Measurements from ENCODE around the genes STX3, CBLIF, MS4A6A, MS4A4E, MS4A8 and TMEM109.

GRCh38 chr11:59754694-59755696 is at the start of gene STX3:
Gene STX3 (plus strand): TSS chr11:59755376.
- PRO-cap, 2 experiments, result peak in 2 of 2 experiments; most common plus-strand start chr11:59755118 (in 2); most common minus-strand start chr11:59754933 (in 1)

DNA sequence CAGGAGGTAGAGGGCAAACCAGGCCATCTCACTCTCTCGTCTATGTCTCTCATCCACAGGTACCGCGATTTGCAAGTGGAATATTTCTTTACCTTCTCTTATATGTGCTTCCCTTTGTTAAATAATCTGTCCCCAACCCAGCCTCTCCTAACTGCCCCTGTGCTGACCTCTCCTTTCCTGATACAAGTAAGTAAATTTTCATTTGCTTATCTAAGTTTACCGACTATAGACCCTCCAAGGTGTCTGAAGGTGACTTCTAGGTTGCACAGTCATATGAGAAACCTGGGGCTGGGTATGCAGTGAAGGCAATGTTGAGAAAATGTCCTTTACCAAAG is at the start of gene CBLIF:
TSS of gene CBLIF (minus strand) at position 73 of the 335 bp plus-strand sequence.
- PRO-cap, 2 experiments, result no peak in any of the 2 experiments

DNA sequence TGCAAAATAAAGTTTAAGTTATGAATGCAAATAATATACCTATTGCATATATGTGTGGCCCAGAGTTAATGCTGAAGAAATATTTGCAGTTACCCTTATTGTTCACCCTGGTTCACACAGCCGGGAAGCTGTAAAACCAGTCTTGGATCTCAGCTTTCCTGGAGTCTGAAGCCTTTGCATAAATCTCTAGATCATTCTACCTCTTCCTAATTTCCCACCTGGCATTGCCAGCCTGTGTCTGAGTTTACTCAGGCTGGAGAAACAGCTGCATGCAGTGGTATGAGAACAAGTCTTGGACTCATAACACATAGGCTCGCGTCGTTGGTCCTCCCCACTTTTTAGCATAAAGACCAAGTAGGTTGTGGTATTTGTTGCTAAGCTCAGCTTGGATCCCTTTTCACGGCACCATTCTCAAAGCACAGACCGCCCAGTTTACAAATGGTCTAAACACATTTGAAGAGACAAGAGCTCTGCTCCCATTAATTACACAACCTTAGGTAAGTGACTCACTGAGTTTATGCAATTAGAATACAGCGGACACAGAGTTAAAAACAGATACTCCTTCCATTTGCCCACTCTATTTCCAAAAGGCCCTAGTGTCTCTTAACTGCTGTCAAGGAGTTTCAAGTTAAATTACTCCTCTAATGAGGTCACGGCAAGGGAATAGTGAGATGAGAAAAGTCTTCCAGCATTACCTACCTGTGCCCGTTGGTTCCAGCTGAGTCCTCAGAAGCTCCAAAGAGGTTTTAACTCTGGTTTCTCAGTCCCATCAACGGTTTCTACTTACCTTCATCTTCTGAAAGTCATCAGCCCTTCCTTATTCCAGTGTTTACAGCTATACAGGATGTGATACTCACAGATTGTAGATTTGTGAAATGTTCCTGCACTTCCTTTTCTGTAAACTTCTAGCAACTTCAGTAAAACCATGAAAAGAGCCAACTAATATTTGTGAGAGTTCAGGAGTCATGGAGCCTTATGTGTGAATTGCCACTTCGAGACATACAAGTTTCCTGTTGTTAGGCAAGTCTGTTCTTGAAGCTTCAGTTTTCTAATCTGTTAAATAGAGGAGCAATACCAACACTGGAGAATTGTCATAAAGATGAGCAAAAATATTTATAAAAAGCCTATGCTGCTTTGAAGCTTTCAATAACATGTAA is at the start of gene MS4A6A:
TSS of gene MS4A6A (minus strand) at position 805 of the 1,157 bp plus-strand sequence.
- PRO-cap, 2 experiments, result peak in 2 of 2 experiments; most common plus-strand start position 942 of the sequence (in 1); most common minus-strand start position 781 of the sequence (in 2)

DNA sequence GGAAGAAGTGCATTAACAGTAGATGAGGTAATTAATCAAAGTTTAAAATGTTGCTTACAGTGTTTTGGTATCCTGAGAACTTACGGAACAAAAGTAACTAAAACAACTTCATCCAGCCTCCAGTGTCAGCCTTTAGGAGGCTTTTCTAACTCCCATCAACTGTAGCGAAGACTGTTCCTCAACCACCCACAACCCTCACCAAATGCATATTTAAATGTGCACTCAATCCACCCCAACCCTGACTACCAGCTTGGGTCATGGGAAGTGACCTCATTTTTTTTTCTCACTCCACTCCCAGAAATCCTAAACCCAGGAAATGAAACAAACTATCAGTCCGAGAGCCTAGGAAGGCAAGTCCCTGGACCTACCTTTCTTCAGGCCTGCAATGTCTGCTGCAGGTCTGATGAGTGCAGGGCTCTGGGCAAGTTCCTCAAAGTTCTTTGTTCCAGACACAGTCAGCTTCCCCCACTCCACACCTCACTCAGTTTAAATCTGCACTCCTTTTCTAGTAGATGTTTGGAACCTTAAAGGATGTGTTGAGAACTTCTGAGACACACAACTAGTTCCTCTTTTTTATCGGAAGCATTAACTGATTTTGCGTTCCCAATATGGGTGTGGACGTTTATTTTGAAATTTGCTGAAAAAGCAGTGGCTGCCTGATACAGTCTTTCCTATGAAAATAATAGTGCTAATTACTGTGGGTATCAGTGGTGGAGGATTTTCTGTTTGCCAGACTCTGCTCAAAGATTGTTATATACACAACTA is at the start of gene MS4A4E:
TSS of gene MS4A4E (minus strand) at position 548 of the 765 bp plus-strand sequence.
- PRO-cap, 2 experiments, result peak in 2 of 2 experiments; most common plus-strand start position 332 of the sequence (in 1); most common minus-strand start position 200 of the sequence (in 2)

DNA sequence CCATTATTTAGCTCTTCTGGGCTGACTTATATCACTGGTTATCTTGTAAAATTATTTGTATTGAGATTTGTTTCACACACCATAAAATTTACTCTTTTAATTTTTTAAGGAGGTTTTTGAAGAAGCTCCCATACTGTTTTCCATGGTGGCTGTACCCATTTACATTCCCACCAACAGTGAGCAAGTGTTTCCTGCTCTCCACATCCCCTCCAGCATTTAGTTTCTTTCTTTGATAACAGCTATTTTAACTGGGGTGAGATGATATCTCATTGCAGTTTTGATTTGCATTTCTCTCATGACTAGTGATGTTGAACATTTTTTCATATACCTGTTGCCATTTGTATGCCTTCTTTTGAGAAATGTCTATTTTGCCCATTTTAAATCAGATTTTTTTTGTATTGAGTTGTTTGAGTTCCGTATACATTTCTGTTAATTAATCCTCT is 13.5 kb upstream of the MS4A12 start:
- PRO-cap, 2 experiments, result no peak in any of the 2 experiments

- PRO-cap, 2 experiments, result no peak in any of the 2 experiments
These were observed 10.3 kb upstream of the MS4A12 start for GRCh38 chr11:60482282-60482732.

DNA sequence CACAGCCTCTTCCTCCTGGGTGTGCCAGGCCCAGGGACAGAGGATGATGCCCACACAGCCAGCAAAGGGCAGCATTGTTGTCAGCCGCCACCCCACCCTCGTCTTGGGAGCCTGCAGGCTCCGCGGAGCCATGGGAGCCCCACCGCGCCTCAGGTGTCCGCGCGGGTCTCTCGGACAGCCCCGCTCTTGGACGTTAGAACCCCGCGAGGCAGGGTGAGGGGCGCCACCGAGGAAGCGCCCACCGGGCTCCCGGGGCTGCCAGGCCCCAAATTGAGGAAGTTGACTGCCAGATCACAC is 83.9 kb upstream of the MS4A8 start:
- PRO-cap, 2 experiments, result no peak in any of the 2 experiments

DNA sequence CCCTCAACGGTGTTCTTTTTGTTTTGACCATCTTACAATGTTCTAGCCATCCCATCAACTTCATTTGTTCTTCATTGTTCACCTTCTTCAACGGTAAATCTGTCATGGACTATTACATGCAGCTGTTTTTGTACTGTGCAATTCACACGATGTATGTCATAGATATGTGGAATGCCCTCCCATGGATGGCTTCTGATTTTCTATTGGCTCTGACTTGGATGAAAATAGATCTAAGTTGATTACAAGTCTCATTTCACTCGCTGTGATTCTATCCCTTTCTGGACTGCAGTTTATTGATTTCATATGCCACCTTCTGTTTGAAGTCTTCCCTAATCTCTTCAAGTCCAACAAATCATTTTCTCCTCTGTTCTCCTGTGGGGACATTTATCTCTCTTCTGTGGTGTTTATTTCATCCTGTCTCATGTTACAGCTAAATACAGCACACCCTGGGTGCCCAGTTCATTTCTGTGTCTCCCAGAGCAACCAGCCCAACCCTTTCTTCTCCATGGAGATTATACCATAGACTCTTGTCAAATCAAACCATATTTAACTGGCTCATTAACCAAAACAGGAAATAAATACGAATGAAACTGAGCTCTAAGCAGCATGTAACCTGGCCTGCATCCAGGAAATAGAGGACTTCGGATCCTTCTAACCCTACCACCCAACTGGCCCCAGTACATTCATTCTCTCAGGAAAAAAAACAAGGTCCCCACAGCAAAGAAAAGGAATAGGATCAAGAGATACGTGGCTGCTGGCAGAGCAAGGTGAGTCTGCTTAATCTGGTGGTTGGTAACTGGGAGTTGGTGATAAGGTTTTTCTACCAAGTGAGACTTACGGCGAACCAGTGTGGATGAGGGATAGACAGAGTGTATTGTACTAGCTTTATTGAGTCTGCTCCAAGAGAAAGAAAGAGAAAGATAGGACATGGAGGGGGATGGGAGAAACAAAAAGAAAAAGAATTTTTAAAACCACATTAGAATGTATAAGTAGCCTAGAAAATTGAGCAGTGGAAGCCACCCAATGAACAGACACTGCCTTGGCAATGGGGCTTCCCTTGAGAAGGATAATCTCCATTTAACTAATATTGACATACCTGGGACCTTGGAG is at the start of gene MS4A8:
TSS of gene MS4A8 (plus strand) at position 604 of the 1,110 bp plus-strand sequence.
- PRO-cap, 2 experiments, result no peak in any of the 2 experiments

GRCh38 chr11:60763201-60763455 is 6.5 kb downstream of the MS4A15 start:
- PRO-cap, 2 experiments, result no peak in any of the 2 experiments

GRCh38 chr11:60873058-60873578 is 5.8 kb downstream of the ZP1 start:
- PRO-cap, 2 experiments, result no peak in any of the 2 experiments

DNA sequence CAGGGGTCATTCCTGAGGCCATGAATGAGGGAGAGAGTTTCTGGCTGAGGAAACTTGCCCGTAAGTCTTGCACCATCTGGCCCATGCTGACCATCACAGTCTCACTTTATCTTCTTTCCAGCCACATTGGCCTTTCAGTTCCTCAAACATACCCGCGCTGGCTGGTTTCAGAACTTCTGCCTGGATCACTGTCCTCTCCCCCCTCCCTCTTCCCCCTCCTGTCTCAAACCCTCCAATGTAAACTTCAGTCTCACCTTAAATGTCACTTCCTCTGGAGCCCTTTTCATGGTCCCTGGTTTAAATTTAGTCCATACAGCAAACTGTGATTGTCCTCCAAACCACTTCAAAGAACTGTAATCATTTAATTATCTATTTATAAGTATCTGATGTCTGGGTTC is 3.7 kb upstream of the TMEM109 start:
- PRO-cap, 2 experiments, result peak in 1 of 2 experiments; most common minus-strand start position 78 of the sequence (in 1)

DNA sequence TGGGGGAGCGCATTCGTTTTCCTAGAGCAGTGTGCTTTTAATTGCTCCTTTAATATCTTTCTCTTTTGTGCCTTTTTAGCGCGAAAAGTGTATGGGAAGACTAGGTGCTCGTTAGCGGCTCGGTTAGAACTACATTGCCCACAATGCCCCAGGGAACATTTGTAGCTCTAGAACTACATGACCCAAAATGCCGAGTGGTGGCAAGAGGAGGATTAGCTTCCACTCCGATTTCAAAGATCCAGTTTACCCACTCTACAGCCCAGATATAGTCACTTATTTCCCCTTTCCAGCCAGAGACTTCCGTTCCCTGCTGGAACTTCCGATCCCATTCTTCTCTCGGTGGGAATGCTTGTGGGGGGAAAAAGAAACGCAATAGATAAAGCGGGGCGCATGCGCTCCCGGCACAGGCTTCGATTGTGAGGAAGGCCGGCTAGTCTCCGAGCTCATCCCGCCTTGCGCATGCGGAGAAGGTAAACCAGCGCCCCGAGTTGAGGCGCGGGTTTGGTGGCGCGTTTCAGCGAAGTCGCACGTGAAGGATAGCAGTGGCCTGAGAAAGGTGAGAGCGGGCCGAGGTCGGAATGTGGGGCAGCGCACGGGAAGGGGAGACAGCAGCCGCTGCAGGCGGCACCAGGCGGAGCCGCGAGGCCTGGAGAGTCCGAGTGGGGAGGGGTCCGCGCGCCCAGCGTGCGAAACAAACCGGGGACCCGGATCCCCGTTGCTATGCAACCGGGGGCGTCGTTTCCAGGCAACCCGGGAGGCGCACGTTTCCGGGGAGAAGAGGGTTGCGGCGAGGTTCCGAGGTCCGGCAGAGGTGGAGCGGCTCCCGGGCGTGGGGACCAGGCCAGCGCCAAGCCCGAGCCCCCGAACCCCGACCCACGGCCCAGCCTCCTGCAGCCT is at the start of gene TMEM109:
TSS of gene TMEM109 (plus strand) at position 446 of the 897 bp plus-strand sequence.
- PRO-cap, 2 experiments, result peak in 2 of 2 experiments; most common plus-strand start position 185 of the sequence (in 1); most common minus-strand start position 131 of the sequence (in 1)

DNA sequence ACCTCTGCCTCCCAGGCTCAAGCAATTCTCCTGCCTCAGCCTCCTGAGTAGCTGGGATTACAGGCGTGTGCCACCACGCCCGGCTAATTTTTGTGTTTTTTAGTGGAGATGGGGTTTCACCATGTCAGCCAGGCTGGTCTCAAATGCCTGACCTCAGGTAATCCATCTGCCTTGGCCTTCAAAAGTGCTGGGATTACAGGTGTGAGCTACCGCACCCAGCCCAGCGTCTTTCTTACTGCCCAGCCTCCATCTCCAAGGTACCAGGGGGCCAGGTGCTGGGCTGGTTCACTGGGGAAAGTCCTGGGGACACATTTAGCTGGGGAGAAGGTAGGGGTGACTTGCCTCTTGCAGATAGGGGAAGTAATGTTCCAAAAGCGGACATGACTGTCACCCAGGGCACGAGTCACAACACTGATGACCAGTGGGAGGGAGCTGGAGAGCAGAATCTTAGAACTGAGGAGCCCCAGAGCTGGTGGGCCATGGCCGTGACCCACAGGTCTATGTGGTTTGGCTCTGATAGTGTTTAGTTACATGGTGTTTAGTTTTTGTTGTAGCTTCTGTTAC is 2.4 kb upstream of the SLC15A3 start:
- PRO-cap, 2 experiments, result no peak in any of the 2 experiments

DNA sequence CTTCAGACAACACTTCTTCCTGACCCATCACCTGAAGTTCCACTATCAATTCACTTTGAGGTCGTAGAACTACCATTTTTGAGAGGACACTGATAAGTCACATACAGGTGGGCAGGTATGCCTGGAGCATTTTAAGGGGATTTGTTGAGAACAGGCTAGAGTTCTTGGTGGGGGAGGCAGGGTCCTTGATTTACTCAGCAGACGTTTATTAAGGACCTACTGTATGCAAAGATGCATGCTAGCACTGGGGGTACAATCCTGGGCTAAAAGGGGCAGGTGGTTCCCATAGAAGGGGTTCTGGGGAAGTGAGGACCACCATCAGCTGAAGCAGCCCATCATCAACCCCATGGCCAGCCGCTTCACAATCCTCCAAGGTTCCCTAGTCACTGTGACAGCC is 35.3 kb downstream of the CD6 start:
- PRO-cap, 2 experiments, result no peak in any of the 2 experiments

- PRO-cap, 2 experiments, result no peak in any of the 2 experiments
These were observed 52.1 kb downstream of the CD6 start for GRCh38 chr11:61023560-61024018.

DNA sequence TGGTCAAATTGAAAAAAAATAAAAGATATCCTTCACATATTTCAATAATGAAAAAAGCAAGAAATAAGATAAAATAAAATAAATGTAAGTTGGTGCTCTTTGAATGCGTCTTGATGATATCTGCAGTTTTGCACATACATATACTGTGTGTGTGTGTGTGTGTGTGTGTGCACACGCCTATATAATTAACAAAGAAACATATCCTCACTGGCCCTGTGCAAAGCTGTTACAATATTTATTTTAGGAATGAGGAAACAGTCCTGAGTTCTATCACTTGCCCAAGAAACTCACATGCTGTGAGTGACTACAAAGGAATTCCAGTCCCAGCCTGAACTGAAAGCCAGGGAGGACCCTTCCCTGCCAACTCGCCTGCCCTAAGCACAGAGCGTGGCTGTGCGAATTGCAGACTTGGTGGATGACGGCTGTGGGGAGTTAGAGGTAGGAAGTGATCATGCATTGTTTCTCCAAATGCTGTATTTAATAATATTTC is 26.5 kb upstream of the CD5 start:
- PRO-cap, 2 experiments, result peak in 1 of 2 experiments; most common plus-strand start position 383 of the sequence (in 1)

GRCh38 chr11:61092186-61092820 is 10.0 kb upstream of the CD5 start:
- PRO-cap, 2 experiments, result no peak in any of the 2 experiments

DNA sequence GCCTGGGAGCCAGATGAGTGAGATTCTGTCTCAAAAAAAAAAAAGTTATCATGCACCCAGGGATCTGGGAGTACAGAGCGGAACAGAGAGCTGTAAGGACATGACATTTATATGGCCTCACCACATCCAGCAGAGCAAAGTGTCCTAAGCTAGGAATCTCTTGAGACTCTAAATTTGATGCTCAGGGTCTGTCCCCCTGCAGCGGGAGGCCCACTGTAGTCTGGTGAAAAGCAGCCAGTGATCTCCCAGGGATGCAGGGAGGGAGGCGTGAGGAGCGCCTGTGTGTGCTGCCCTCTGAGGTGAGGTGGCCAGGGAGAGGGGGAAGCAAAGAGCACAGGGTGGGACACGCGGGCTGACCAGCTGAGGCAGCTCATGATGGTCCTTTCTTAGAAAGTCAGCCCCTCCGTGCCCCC is 26.4 kb downstream of the CD5 start:
- PRO-cap, 2 experiments, result no peak in any of the 2 experiments

DNA sequence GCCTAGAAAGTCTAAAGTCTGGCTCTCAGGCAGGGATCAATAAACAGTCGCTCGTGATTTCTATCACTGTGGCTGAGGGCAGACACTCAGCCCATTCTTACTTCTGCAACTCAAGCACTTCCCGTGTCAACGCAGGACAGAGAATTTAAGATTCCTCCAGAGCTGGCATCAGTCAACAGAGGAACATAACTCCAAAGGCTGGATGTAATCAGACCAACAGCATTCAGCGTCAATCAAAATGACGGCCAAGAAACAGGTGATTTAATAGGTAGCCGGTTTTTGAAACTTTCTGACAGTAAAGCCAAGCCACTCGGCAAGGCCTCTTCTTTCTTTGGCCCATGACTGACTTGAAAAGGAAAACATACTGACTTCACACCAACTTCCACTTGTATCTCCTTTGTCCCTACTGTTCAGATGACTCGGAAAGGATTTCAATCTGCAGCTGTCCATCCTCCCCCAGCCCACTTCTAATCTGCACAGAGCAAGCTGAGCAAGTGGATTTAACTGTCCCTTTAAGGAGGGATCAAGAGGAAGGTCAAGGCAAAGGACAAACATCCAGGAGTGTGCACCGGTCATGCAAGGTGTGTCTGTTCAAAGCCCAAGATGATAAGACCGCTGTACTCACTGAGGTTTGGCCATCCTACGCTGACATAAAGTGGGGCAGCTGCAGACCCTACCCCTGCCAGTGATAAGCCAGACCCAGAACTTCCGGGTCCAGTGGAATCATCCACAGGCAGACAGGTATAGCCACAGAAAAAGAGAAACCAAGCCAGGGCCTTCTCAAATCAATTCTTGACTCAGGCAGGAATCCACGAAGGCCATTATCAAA is 9.4 kb downstream of the VPS37C start:
- PRO-cap, 2 experiments, result no peak in any of the 2 experiments

- PRO-cap, 2 experiments, result peak in 1 of 2 experiments; most common plus-strand start chr11:61299084 (in 1); most common minus-strand start chr11:61298963 (in 1)
These were observed 3.7 kb upstream of the VWCE start for GRCh38 chr11:61298763-61299322.